Ovary (tissue), 7 donors: ENCODE results near the genes C2orf42 and ATP6V1B1.

DNA sequence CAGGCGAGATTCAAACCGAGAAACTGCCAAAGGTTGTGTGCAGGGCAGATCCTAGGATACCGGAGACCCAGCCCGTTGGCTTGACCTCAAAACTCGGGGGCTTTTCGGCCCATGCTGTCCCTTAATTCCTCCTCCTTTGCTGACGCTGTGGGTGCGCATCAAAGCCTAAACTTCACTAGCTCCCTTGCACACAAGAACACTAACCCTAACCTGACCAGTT is 938 bp upstream of the AAK1 start:
- PRO-cap, 7 experiments, result peak in 3 of 7 experiments; most common plus-strand start position 128 of the sequence (in 1); most common minus-strand start position 95 of the sequence (in 2)
- RAMPAGE, long total RNA, 2 experiments, result no peak in any of the 2 experiments

DNA sequence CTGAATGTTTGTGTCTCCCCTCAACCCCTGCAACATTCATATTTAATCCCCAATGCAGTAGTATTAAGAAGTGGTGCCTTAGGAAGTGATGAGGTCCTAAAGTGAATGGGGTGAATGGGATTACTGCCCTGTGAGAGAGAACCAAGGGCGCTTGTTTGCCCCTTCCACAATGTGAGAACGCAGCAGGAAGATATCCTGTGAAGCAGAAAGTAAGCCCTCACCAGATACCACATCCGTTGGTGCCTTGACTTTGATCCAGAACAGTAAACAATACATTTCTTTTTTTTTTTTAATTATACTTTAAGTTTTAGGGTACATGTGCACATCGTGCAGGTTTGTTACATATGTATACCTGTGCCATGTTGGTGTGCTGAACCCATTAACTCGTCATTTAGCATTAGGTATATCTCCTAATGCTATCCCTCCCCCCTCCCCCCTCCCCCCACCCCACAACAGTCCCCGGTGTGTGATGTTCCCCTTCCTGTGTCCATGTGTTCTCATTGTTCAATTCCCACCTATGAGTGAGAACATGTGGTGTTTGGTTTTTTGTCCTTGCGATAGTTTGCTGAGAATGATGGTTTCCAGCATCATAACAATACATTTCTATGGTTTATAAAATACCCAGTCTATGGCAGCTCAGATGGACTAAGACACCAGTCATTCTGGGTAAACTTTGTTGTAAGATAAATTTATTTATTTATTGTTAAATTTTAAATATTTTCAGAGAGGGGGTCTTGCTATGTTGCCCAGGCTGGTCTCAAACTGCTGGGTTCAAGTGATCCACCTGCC is 47.7 kb upstream of the ANXA4 start:
- PRO-cap, 7 experiments, result no peak in any of the 7 experiments
- RAMPAGE, long total RNA, 2 experiments, result no peak in any of the 2 experiments

- PRO-cap, 7 experiments, result no peak in any of the 7 experiments
- RAMPAGE, long total RNA, 2 experiments, result no peak in any of the 2 experiments
Observed at GRCh38 chr2:69744544-69745018, 2.6 kb downstream of the ANXA4 start.

DNA sequence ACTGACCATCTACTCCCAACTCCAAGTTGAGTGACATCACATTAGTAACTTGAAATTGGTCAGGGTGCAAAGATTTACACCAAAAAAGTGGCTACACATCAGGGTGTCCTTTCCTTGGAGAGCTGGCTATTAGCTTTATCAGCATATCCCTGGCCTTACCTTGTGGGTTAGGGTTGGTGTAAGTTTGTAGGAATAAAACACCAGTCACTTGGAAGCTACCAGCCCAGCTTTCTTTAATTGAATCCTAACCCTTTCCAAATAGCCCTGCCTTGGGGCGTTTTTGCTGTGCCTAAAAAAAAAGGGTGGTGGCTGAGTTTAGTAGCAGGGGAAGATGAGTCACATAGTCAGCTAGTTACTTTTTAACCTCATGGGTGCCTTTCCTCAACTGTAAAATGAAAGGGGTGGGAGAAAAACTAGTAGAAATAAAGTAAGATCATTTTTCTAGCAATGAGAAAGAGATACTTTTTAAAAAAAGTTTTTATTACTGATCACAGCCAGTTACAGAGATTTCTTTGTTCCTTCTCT is 14.1 kb downstream of the ANXA4 start:
- PRO-cap, 7 experiments, result no peak in any of the 7 experiments
- RAMPAGE, long total RNA, 2 experiments, result no peak in any of the 2 experiments

DNA sequence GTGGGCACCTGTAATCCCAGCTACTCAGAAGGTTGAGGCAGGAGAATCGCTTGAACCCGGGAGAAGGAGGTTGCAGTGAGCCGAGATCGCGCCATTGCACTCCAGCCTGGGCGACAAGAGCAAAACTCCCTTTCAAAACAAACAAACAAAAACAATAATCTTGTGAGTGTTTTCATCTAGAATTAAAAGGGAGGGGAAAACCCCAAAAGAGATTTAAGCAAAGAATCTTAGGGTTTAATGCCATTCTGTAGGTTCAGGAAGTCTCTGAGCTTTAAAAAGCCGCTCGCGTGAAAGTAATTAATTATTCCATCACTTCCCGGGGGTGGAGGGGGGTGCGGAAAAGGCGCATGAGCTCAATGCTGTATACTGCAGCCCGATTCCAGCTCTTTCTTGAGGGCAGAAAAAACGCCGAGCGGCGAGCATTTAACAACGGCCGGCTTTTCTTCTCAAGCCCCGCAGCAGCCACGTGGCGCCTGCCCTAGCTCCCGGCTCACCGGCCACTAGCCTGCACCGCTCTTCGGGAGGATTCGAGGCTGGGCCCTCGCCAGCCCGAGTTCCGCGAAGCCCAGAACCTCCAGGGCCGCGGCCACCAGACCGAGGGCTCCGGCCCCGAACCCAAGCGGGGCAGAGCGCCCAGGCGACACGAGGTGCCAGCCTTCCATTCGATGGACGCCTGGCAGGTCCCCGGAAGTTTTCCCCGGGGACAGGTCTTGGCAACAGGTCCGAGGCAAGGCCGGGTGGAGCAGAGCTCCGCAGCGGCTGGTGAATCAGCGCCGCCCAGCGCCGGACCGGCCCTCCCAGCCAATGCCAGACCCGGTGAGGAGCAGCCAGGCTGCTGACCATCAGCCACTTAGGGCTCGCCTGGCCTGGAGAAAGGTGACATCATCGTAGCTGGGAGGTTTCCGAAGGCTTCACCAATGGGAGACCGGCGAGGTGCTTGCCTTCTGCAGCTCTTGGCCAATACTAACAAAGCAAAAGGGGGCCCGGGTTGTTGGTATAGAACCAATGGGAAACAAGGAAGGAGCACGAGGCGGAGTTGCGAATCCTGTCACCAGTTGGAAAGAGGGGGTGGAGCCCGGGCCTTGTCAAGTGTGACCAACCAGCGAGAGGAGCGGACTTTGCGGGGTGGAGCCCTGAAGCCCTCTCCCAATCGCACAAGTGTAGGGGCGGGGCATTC is 699 bp upstream of the MXD1 start:
- PRO-cap, 7 experiments, result peak in 7 of 7 experiments; most common plus-strand start position 510 of the sequence (in 4); most common minus-strand start position 806 of the sequence (in 7)
- RAMPAGE, long total RNA, 2 experiments, result start-site peak on the minus strand in 1 of 2 experiments, centred at position 718 of the sequence, 21 reads per replicate

GRCh38 chr2:69931652-69932302 is 16.9 kb downstream of the MXD1 start:
- PRO-cap, 7 experiments, result no peak in any of the 7 experiments
- RAMPAGE, long total RNA, 2 experiments, result no peak in any of the 2 experiments

DNA sequence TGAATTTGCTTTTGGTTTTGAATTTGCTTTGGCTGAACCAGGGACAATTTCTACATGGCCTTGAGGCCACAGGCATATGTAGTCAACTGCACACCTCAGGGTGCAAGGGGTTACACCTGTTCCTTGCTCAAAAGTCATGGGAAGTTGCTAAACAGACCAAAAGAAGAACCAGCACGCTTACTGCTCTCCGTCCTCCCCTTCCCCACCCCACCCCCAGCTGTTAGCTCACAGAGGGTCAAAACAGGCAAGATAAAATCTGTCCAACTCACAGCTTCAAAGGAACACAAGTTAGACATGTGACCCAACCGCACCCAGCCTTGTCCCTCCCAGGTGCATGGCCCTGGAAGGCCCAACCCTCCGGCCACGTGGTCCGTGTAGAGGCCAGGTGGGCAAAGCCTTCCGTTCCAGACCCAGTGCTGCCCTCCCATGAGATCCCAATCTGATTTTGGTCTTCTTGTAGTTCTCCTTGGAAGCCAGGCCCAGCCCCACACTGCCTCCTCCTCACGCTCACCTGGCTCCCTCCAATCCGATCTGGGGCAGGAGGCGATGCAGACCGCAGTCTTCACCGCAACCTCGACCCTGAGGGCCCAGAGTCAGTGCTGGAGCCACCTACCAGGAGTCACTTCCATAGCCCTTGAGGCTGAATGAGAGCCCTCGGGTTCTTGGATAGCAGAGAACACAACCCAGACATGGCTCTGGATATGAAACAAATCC is 14.5 kb upstream of the ASPRV1 start:
- PRO-cap, 7 experiments, result no peak in any of the 7 experiments
- RAMPAGE, long total RNA, 2 experiments, result no peak in any of the 2 experiments

DNA sequence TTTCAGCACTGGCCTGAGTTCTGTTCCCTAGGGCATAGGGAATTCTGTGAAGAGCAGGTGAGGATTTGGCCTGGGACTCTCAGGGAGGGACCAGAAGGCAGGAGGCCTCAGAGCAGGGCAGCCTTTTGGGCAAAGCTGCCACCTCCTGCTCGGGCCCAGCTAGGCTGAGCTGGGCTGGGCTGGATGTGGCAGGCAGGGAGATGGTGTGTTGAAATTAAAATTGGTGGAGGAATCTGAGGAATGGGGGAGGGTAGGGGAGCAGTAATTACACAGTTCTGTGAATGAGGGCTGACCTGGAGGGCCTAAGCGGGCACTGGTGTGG is 21.9 kb upstream of the ASPRV1 start:
- PRO-cap, 7 experiments, result no peak in any of the 7 experiments
- RAMPAGE, long total RNA, 2 experiments, result no peak in any of the 2 experiments

GRCh38 chr2:70080820-70081568 is 6.3 kb upstream of the PCBP1 start:
- PRO-cap, 7 experiments, result no peak in any of the 7 experiments
- RAMPAGE, long total RNA, 2 experiments, result no peak in any of the 2 experiments

- PRO-cap, 7 experiments, result peak in 1 of 7 experiments; most common plus-strand start chr2:70083880 (in 1)
- RAMPAGE, long total RNA, 2 experiments, result no peak in any of the 2 experiments
Observed at GRCh38 chr2:70083193-70084220, 3.8 kb upstream of the PCBP1 start.

GRCh38 chr2:70141158-70141329 is 49.8 kb downstream of the C2orf42 start:
- PRO-cap, 7 experiments, result no peak in any of the 7 experiments
- RAMPAGE, long total RNA, 2 experiments, result no peak in any of the 2 experiments

- PRO-cap, 7 experiments, result peak in 7 of 7 experiments; most common plus-strand start chr2:70190779 (in 7); most common minus-strand start chr2:70190717 (in 7)
- RAMPAGE, long total RNA, 2 experiments, result no peak in any of the 2 experiments
Observed at GRCh38 chr2:70189961-70191200, at the start of gene C2orf42. Gene C2orf42 (minus strand): TSS chr2:70191019.

- PRO-cap, 7 experiments, result no peak in any of the 7 experiments
- RAMPAGE, long total RNA, 2 experiments, result no peak in any of the 2 experiments
Observed at GRCh38 chr2:70527333-70528158, 26.1 kb downstream of the TGFA start.

- PRO-cap, 7 experiments, result no peak in any of the 7 experiments
- RAMPAGE, long total RNA, 2 experiments, result no peak in any of the 2 experiments
Observed at GRCh38 chr2:70717314-70717893, 50.6 kb downstream of the ADD2 start.

DNA sequence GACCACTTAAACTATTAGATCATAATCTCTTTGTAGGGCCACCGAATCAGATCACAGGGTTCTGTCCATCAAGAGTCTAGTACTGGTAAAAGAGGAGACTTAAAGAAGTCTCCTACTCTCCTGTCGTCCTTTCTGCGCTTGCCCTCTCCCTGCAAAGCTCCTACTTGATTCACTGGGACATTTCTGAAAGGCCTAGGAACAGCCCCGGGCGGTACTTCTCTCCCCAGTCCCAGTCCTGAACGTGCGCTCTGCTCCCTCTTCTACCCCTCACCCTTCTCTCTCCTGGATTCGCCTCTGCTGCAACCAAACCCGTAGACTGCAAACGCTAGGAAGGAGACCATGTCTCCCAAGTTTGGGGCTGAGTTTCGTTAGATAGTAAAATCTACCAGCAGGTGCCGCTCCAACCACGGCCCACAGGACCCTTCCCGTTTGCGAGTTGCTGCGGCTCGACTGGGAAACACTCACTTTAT is 1.0 kb downstream of the FIGLA start:
- PRO-cap, 7 experiments, result peak in 4 of 7 experiments; most common plus-strand start position 195 of the sequence (in 4)
- RAMPAGE, long total RNA, 2 experiments, result no peak in any of the 2 experiments

GRCh38 chr2:70935215-70936026 is at the start of gene ATP6V1B1:
Gene ATP6V1B1 (plus strand): TSS chr2:70935900.
- PRO-cap, 7 experiments, result no peak in any of the 7 experiments
- RAMPAGE, long total RNA, 2 experiments, result start-site peak on the plus strand in 1 of 2 experiments, at chr2:70935882-70935892 at its widest, 68 reads per replicate

- PRO-cap, 7 experiments, result no peak in any of the 7 experiments
- RAMPAGE, long total RNA, 2 experiments, result no peak in any of the 2 experiments
Observed at GRCh38 chr2:71046219-71046657, 22.2 kb upstream of the NAGK start.

DNA sequence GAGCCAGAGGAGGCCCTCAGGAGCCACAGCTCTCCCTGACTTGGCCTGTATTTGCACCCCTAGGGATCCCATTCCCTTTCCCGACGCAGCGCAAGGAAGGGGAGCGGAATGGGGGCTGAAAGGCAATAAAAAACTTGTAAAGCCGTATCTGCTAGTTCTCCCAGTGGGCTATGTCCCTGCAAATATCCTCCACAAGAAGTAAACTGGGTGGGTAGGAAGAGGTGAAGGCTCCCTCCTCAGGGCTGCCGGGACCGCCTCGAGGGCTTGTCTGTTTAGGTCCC is 723 bp upstream of the NAGK start:
- PRO-cap, 7 experiments, result peak in 1 of 7 experiments; most common plus-strand start position 201 of the sequence (in 1); most common minus-strand start position 186 of the sequence (in 1)
- RAMPAGE, long total RNA, 2 experiments, result no peak in any of the 2 experiments

- PRO-cap, 7 experiments, result no peak in any of the 7 experiments
- RAMPAGE, long total RNA, 2 experiments, result no peak in any of the 2 experiments
Observed at GRCh38 chr2:71130964-71131245, 471 bp downstream of the MPHOSPH10 start.

- PRO-cap, 7 experiments, result no peak in any of the 7 experiments
- RAMPAGE, long total RNA, 2 experiments, result no peak in any of the 2 experiments
Observed at GRCh38 chr2:71156336-71157130, 26.1 kb downstream of the MPHOSPH10 start.